HEK293 (cell line): Measurements from ENCODE around the gene C5.

GRCh38 chr9:120870024-120870922 lies 6.7 kb downstream of the PHF19 start:
- PRO-cap, result no peak
- RRBS, 2 experiments, result no CpG with 5 or more reads among the region's 13 CpGs

DNA sequence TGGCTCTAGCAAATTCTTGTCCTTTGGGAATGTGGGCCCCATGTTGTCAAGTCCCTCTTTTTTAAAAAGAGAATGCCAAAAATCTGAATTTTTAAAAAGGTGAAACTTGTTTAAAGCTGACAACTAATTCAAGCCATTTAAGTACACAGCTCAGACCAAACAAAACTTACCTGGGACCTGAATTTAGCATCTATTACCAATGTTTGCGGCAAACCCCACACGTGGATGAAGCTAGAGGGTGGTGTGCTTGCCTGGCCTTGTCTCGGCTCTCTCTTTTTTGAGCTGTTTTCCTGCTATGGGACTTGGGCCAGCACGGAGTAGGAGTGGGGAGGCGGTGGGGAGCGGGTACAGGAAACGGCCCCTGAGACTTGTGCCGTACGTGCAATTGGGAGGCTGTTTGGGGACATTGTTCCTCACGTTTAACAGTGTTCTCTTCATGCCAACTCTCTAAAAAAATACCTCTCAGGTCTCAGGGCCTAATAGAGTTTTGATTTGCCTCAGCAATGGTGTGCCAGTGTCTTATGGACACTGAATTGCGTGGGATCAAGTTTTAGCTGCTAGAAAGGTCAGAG lies 15.1 kb upstream of the PHF19 start:
- PRO-cap, result no peak
- RRBS, 2 experiments, result no CpG with 5 or more reads among the region's 11 CpGs

- PRO-cap, result no peak
- RRBS, 2 experiments, result no CpG with 5 or more reads among the region's 6 CpGs
Observed at GRCh38 chr9:120893449-120893940, 16.5 kb upstream of the PHF19 start.

DNA sequence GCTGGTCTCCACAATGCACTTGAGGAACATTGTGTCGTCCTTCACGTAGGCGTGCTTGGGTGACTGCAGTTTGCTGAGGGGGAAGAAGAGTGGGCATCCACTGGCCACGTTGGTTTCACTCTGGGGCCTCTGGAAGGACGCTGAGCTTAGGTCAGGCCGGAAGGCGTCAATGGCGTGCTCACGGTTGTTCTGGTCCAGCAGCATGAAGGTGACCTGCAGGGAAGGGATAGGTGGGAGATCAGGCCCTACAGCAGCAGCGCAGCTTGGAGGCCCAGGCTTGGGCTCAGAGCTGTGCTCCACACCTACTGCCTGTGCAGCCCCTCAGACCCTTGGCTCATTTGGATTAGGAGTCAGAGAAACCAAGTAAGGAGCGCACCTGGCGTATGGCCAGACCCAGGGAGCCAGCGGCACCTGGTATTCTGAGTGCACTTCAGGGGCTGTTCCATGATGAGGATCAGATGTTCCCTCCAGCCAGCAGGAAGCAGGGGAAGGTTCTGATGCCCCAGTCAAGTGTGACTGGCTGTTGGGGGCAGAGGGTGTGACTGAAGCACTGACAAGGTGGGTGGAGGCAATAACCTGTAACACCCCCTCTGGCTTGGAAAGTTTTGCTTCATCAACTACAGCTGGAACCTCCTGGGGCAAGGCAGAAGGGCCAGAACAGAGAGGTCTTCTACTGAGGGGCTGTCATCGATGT lies 21.4 kb downstream of the TRAF1 start:
- PRO-cap, result no peak
- RRBS, 2 experiments, result no CpG with 5 or more reads among the region's 14 CpGs

DNA sequence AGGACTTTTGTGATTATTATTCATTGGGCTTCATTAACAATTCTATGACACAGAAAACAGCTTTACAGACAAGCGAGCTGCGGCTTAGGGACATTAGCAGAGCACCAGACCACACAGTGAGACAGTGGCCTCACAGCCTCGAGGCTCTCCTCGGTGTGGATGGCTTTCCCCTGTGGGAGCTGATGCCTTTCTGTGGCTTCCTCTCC lies 1.1 kb downstream of the TRAF1 start:
- PRO-cap, result no peak
- RRBS, 2 experiments, result no CpG with 5 or more reads among the region's 4 CpGs

GRCh38 chr9:120928137-120929247 lies 1.9 kb upstream of the TRAF1 start:
- PRO-cap, result bidirectional peak, plus-strand start at chr9:120928864, minus-strand start at chr9:120929138
- RRBS, 2 experiments, result 2 to 6% methylated on average over 23 to 30 of the region's 87 CpGs

DNA sequence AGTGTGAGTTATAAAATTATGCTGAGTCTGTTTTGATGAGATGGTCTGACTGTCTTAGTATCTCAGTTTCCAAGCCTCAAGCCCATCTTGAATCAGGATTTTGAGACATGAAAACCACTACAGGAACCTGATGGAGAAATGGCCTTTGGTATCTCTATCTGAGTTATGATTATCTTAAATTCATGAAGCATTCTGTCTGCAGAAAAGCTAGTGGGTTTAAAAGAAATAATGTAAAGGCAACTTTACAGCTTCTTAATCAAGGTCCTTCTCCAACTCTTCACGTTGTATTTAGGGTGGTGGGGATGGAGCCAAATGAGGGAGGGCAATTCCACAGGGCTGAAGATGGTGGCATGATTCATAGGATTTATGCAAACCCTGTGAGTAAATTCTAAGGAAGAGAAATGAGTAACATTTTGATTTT lies 47.5 kb downstream of the C5 start:
- PRO-cap, result no peak
- RRBS, 2 experiments, result no CpG with 5 or more reads among the region's 1 CpG

GRCh38 chr9:121049858-121051052 lies at the start of gene C5:
TSS of gene C5 (minus strand) at chr9:121050275.
- PRO-cap, result no peak
- RRBS, 2 experiments, result no CpG with 5 or more reads among the region's 7 CpGs

GRCh38 chr9:121074206-121074660 lies 522 bp upstream of the CNTRL start:
- PRO-cap, result unidirectional peak, plus-strand start at chr9:121074565; unidirectional peak, plus-strand start at chr9:121074632
- RRBS, 2 experiments, result no CpG with 5 or more reads among the region's 22 CpGs

DNA sequence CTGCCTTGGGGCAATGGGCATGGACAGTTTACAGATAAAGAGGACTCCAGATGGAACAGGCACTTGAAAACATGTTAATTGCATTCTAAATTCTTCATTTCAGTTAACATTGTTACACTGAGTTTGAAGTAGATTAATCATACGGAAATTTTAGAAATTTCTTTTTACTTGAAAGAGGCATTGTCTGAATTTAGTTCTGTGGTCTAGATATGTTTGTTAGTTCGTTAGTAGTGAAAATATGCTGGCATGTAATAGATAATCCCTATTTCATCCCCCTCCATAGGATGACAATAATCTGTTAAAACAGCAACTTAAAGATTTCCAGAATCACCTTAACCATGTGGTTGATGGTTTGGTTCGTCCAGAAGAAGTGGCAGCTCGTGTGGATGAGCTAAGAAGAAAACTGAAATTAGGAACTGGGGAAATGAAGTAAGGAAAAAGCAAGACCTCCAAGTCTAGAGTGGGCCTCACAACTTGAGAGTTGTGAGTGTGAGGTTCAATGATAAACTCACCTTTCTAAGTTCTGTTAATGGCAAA lies 61.2 kb downstream of the RAB14 start:
- PRO-cap, result no peak
- RRBS, 2 experiments, result no CpG with 5 or more reads among the region's 4 CpGs

- PRO-cap, result no peak
- RRBS, 2 experiments, result no CpG with 5 or more reads among the region's 7 CpGs
Observed at GRCh38 chr9:121154727-121155244, 46.9 kb downstream of the RAB14 start.

- PRO-cap, result no peak
- RRBS, 2 experiments, result no CpG with 5 or more reads among the region's 11 CpGs
Observed at GRCh38 chr9:121222638-121223241, 21.1 kb upstream of the RAB14 start.

- PRO-cap, result no peak
- RRBS, 2 experiments, result 81 to 92% methylated on average over 1 to 3 of the region's 8 CpGs
Observed at GRCh38 chr9:121282553-121283226, 14.7 kb downstream of the GSN start.

DNA sequence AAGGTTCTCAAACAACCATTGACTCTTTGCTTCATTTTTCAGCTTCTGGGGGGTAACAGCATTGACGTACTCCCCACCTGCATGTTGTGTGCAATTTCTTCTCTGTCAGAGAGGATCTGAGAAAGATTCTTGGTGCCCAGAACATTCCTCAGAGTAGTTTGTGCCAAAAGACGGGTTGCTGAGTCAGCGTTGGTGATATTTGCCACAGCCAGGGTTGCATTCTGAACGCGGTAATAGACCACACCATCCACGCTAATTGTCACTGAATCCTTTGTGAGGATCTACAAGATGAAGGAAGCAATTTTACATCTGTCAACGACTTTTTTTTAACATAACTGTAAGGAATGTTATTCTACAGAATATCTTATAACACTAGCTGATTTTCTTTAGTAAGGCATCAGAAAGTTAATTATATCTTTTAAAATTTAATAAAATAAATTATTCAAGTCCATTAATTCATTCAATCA lies 21.0 kb downstream of the STOM start:
- PRO-cap, result no peak
- RRBS, 2 experiments, result no CpG with 5 or more reads among the region's 7 CpGs

- PRO-cap, result no peak
- RRBS, 2 experiments, result no CpG with 5 or more reads among the region's 5 CpGs
Observed at GRCh38 chr9:121367046-121368112, 2.7 kb downstream of the STOM start.

DNA sequence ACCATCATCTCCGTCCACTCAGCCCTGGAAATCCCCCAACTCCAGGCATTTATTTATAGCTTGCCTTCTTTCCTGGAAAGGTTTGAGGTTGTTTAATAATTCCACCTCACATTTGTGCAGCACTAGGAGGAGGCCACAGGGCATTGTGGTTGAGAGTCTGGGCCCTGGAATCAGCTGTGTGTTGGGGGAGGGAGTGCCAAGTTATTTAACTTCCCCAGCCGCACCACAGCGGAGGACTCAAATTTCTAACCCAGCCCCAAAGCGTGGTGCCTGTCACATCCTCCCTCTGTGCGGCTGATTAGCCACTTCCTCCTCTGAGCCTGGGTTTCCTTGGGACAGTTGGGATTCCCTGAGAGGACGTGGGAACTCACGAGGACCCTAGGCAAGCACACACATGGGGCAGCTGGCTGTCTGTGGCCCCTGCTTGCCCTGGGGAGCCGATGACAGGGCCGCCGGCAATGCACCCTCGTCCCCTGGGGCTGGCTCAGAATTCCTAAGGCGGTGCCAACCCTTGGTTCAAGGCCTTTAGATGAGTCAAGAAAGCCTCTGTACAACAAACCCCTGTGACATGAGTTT lies 58.3 kb upstream of the GGTA1 start:
- PRO-cap, result no peak
- RRBS, 2 experiments, result no CpG with 5 or more reads among the region's 12 CpGs

GRCh38 chr9:121625420-121626139 lies 25.9 kb upstream of the DAB2IP start:
- PRO-cap, result no peak
- RRBS, 2 experiments, result no CpG with 5 or more reads among the region's 9 CpGs

DNA sequence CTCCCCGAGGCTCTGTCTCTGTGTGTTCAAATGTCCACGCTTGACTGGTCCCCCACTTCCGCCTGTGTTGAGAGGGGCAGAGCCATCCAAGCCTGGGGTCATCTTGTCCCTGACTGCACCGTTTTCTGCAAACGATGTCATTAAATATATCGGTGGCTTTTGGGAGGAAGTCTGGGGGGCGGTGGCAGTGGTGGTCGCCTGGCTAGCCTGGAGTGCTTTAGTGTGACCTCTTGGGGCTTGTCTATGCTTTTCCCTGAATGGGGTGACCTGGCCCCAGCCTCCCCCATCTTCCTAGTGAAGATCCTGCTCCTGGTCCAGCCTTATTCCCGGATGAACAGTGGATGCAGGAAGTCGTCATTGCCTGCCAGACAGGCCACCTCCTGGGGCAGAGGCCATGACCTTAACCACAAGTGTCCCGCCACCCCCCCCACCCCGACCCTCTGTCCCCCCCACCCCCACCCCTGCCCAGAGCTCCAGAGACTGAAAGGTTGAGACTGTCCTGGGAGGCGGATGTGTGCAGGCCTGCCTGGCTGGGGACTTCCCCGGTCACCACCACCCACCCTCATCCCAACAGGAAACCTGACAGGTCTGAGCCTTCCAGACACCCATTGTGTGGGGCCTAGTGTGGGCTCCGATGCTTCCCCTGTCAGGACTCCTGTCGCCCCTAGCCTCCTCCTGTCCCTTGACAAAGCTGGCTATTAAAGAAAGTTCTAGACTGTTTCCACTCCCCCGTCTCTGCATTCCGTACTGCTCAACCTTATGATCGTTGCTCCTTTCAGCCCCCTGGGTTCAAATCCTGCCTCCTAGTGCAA lies 5.2 kb upstream of the DAB2IP start:
- PRO-cap, result no peak
- RRBS, 2 experiments, result no CpG with 5 or more reads among the region's 19 CpGs

DNA sequence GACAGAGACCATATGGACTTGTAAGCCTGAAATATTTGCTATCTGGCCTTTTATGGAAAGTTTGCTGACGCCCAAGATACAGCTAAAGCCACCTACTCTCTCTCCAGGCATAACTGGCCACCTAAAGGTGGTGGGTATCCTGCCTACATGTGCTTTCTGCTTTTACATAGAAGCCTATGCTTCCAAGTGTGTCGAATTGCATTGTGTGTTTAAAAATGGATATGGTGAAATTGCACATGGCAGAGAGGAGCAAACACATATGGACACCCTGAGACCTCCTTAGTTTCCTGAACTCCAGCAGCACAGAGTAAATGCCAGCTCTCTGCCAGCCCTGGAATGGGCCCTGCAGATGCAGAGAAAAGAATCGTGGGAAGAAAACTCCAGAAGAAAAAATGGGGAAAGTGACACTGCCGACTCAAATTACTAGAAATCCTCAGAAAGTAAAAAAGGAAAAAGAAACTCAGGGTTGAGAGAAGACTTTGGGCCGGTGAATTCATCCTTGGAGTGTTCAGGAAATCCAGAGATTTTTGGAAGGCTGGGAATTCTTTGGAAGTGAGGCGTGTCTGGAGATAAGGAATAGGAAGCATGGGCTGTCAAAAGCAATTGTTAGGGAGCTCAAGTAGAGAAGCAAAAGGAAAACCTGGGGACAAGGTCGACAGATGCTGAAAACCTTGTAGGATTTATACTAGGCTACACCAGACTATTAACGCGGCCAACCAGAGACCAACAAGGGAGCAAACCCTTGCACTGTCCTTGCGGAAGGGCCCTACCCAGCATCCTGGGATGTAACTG lies 11.3 kb downstream of the DAB2IP start:
- PRO-cap, result no peak
- RRBS, 2 experiments, result no CpG with 5 or more reads among the region's 10 CpGs

GRCh38 chr9:121746247-121746823 lies 94.9 kb downstream of the DAB2IP start:
- PRO-cap, result no peak
- RRBS, 2 experiments, result no CpG with 5 or more reads among the region's 7 CpGs